GM19239 (cell line): ENCODE results near the gene ZNF365.

DNA sequence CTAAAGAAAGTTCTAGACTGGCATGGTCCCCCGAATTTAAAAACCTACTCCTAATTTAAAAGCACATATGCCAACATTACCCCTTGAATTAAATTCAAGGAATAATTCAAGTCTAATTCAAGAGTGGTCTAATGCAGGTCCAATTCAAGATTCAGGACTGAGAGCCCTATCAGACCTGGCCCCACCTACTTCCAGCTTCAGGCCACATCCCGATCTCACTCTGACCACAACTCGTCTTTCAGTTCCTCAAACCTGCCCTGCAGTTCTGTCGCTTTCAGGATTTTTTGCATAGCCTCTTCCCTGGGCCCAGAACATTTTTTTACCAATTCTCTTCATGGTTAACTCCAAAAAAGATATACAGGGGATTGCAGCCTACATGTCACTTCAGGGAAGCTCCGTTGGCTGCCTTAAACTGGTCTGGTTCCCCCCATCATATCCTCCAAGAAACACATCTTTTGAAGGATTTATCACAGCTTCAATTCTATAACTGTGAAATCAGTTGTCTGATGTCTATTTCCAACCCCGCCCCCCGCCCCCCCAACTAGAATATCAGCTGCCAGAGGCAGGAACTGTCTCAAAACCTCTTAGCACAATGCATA is 20.9 kb downstream of the CCDC6 start:
- RRBS = no CpG with 5 or more reads among the region's 7 CpGs

DNA sequence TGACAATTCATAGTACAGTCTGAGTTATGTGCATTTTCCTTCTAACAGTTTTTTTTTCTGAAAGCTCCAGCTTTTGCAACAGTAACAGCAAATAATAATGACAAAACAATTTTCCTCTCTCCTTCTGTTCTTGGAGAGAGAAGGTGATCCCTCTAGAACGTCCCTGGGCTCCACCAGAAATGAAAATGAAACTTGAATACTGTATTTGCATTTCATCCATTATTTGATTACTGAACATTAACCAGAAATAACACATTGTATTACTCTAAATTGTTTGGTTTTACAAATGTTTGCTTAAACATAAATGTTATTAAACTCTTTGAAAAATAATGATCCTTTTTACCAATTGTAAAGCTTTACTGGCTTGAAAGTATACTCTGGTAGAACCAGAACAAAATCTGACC is 176.6 kb upstream of the CCDC6 start:
- RRBS = no CpG with 5 or more reads among the region's 1 CpG

GRCh38 chr10:60150182-60150413 is 239.6 kb downstream of the ANK3 start:
- RRBS = no CpG with 5 or more reads among the region's 3 CpGs

DNA sequence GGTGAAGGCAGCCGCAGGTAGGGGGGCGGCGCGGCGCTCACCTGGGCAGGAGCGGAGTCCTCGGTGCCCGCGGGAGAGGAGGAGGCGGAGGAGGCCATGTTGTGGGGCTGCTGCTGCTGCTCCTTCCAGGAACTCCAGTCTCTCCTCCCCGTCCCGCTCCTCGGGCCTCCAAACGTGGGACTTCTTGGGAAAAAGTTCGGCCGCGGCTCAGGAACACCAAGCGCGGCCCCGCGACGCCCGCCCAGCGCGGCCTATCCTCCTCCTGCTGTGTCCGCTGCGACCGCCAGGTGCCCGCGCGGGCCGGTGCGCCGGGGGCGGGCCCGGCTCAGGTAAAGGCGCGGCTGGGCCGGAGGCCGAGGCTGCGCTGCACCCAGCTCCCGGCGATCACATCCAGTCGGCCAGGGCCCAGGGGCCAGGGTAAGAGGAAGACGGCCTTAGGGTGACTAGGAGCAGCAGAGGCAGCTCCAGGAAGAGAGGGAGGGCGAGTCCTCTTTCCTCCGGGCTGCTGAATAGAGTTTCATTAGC is 45.0 kb upstream of the CDK1 start:
- RRBS = no CpG with 5 or more reads among the region's 47 CpGs

DNA sequence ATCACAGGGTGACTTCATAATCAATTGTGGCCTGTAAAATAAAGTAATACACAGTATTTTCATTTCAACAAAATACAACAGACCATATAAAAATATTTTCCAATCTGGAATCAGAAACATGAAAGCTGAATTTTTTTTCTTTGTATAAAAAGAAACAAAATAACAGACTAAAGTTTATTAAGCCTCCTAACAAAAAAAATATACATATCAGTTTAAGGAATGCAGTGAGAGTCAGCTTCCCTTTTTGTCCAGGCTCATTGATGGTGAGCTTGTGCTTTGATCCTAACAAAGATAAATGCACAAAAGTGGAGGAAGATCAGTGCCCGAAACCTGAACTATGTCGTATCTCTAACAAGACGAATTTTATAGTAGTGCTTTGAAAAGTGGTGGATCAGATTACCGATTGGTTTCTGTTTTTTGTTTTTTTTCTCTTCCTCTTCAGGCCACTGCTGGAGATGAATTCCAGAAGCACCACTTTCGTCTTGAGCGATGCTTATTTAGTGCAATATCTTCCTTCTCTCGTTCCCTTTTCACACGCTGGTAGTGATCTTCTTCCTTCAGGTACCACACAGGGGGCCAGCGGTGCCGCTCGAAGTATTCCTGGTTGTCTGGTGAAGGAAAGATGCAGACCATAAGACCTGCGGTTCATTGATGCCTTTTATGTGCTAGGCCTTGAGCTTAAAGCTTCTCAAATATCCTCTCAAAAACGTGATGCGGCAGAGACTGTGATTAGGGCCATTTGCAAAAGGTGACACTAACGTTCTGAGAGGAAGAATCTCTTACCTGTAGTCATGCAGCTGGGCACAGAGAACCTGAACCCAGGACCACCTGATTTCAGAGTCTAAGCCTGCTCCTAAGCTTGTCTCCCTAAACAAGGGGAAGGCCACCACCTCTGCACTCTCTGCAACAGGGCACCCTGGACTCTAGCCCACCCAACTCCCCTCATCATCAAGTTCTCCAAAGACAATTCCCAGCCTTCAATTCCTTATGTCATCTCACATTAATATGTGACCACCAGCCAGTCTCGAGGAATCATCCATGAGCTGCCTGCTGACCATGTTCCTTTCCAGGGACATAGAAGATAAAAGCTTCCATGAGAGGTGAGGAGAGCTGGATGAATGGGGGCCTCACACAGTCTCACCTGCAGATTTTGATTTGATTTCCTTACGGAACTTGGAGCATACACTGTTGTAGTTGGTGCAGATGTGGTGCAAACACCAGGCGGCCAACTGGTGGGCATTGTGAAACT is 72.5 kb downstream of the RHOBTB1 start:
- RRBS = no CpG with 5 or more reads among the region's 18 CpGs

- RRBS = no CpG with 5 or more reads among the region's 5 CpGs
These were observed 34.4 kb upstream of the RHOBTB1 start for GRCh38 chr10:60978437-60978778.

DNA sequence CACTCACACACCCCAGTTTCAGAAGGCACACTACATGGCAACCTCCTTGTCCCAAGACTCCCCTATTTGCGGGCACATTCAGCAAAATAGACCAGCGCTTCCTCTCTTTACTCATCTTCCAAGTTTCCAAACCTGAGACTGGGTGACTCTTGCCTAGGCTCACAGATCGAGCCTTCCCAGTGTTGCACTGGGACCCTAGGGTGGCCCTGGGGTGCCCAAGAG is 757 bp downstream of the TMEM26 start:
- RRBS = no CpG with 5 or more reads among the region's 3 CpGs

- RRBS = no CpG with 5 or more reads among the region's 4 CpGs
These were observed 1.4 kb upstream of the TMEM26 start for GRCh38 chr10:61454579-61454930.

DNA sequence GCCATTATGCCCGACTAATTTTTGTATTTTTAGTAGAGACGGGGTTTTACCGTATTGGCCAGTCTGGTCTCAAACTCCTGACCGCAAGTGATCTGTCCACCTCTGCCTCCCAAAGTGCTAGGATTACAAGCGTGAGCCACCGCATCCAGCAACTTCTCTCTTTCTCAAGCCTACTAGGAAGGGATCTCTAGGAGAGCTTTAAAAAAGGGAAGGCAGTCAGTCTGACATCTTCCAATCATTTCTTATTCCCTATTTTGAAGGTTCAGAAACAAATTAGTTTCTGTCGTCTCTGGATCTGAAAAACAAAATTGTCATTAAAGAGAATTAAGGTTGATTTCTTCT is 2.5 kb upstream of the TMEM26 start:
- RRBS = no CpG with 5 or more reads among the region's 7 CpGs

DNA sequence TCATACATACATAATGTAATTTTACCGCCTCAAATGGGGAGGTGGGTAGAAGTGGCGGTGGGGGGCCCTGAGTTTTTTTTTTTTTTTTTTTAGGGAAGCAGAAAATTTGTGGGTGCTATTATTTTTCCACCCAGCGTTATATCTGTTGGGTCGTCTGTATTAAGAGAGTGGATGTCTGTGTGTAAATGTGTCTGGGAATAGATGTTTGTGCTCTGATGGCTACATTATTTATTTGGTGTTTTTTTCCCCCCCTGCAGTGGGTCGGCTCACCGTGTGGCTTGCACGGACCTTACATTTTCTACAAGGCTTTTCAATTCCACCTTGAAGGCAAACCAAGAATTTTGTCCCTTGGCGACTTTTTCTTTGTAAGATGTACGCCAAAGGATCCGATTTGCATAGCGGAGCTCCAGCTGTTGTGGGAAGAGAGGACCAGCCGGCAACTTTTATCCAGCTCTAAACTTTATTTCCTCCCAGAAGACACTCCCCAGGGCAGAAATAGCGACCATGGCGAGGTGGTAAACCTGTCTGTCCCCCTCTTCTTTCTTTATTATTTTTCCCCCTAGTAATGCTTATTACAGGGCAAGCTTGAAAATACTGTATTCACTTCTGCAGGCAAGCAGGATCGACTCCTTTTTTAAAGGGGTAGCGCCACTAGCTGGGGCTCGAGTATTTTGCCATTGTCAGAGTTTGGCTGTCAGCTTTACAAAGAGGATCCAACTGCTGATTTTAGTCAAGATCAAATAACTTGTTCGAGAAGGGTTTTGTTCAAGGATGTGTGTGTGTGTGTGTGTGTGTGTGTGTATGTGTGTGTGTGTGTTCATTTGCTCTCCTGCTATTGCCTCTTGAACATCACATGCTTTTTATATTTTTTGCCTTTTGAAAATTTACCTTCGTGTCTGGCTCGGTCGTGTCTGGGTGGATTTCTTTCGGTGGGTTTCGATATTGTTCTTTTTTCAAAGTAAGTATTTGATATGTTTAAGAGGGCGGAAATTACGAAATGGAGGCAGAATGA is 709 bp downstream of the ARID5B start:
- RRBS = no CpG with 5 or more reads among the region's 25 CpGs

GRCh38 chr10:61994498-61994884 is 93.0 kb downstream of the ARID5B start:
- RRBS = no CpG with 5 or more reads among the region's 4 CpGs

- RRBS = no CpG with 5 or more reads among the region's 4 CpGs
These were observed 118.9 kb downstream of the ARID5B start for GRCh38 chr10:62020321-62020843.

DNA sequence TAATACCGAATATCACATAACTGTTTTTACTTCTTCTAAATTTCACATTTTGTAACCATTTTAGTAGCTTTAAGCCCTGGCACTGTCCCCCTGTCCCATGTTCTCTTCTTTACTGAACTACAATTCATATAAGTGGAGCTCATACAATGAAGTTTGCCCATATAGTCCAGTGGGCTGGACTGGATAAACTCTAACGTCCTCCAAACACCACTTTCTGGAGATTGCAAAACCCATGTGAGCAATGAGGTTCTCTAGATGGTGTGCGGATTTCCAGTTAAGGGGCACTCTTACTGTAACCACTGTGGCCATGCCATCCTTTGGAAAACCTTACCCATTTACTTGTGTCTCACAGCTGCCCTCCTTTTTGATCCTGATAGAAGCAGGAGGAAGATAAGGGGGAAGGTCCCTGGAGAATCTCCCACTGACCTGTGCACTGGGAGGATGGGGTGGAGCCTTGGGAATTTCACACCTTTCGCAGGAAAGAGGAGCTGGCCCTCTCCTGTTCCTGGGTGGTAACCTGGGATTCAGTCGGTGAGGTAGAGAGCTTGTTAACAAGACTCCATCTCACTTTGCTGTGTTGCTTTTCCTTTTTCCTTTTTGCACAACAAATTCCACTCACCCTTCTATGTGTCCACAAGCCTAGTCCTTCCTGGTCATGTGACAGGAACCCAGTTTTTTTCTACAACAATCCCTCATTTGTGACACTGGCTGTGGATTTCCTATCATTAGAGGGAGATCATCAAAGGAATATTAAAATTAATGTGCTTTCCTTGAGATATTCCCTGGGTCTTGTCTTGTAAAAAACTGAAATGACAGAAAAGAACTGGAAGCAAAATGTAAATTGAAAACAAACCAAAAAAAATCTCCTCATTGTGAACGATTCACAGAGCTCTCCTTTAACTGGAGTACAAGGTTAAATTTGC is 120.7 kb downstream of the ARID5B start:
- RRBS = no CpG with 5 or more reads among the region's 6 CpGs

- RRBS = no CpG with 5 or more reads among the region's 12 CpGs
These were observed 149.5 kb downstream of the ARID5B start for GRCh38 chr10:62050682-62051643.

GRCh38 chr10:62059563-62060073 is 158.1 kb downstream of the ARID5B start:
- RRBS = no CpG with 5 or more reads among the region's 2 CpGs

GRCh38 chr10:62239870-62240338 is 28.7 kb downstream of the RTKN2 start:
- RRBS = no CpG with 5 or more reads among the region's 5 CpGs

- RRBS = 4% methylated on average over 54 of the region's 77 CpGs
These were observed at the start of gene ZNF365 for GRCh38 chr10:62373838-62374831. TSS of gene ZNF365 (plus strand) at chr10:62374369.

GRCh38 chr10:62618120-62618646 is 186.3 kb upstream of the ADO start:
- RRBS = no CpG with 5 or more reads among the region's 7 CpGs

DNA sequence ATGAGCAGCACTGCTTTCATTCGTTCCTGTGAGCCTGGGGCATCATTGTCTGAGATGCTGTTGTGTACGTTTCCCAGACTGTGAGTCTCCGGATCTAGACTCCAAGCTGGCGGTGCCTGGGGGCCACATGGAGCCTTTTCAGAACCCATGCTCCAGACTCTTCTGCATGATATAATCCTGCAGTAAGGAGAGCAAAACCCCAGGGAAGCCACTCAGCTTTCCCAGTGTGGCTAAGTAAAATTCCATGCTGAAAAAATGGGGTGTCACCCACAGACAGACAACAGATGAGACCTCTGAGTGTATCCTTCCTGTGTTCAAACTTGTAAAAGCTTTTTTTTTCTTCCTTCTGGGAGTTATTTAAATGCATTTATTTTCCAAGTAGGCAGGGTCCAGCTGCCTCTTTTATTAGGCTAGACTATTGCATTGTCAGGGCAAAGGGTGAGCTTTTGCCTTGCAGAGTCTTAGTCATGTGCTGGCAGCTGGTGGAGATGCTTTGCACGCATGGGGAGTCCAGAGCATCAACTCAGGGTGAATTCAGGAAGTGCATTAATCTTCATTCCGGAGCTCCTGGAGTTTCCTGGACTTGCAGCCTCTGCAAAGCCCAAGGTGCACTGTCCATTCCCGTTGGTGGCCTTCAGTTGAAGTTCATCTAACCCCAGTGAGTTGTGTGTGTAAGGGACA is 185.7 kb upstream of the ADO start:
- RRBS = no CpG with 5 or more reads among the region's 7 CpGs

DNA sequence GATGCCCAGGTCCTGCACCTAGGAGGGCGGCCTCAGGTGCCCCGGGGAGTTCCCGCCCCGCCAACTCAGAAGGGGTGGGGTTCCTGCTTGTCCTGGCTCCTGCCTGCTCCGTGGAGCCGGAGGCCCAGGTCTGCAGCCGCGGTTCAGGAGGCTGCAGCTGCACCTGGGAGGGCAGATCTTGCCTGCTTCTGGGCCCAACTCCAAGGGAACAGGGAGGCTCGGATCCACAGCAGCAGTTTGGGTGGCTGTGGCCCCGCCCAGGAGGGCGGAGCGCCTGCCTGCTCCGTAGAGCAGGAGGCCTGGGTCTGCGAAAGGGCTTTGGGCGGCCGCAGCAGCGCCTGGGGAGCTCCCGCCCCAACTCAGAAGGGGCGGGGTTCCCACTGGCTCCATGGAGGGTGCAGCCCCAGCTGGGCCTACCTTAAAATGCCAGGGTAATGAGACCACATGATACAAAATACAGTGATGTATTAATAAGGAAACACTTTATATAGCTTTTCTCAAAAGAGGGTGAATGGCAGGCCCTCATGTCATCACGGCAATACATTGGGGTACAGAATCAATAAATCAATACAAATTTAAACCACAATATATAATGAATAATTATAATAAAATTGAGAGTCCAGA is 108.3 kb upstream of the EGR2 start:
- RRBS = 22% methylated on average over 2 of the region's 20 CpGs